Placental pericyte (primary cell): Measurements from ENCODE around the genes NARF and ZNF750.

- CAGE, long polyA plus RNA = no peak
These were observed 8.5 kb downstream of the CYBC1 start for GRCh38 chr17:82441894-82442694.

DNA sequence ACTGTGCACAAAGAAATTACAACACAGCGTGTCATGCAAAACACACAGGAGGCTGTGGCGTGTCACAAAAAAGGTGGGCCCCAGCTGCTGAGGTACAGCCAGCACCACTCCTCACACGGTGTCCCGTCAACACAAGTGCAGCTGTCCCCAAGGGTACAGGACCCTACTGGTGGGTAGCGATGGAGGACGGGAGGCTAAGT lies 2.6 kb downstream of the CYBC1 start:
- CAGE, long polyA plus RNA = no peak

- CAGE, long polyA plus RNA = no peak
These were observed at the start of gene NARF for GRCh38 chr17:82458590-82458908. Gene NARF, plus strand, starts transcription at chr17:82458741.

DNA sequence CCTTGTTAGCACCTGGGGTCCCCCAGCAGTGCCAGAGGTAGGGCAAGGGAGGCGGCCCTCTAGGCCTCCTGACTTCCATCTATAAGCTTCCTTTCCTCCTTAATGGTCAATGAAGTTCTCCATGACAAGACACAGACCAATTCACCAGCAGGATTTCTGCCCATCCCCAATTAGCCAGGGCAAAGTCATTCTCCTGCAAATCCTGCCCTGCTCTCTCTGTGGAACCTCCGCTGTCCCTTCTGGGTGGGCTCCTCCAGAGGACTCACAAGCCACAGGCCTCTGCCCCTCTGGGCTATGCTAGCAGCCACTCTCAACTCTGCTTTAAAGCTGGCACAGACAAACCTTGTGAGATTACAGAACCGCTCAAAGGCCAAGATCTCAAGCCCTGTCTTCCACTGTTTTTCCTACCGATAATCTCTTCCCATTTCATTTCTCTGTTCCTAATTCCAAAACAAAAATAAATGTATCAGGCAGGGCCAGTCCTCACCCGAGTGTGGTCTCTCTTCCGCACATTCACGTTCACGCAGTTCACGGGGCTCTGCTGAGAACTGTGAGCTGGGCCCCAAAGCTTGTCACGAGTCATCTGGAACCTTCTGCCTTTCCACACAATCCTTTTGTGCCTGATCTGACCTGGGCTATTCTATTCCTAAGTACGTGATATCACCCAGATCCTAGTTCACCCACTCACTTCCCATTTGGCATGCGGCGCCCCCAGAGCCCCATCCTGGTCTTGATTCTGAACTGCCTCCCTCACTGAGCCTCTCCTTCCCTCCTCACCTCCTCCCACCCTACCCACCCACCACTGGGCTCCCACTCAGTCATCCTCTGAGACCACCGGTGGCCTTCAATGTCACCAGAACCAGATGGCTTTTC lies 18.8 kb downstream of the WDR45B start:
- CAGE, long polyA plus RNA = no peak

GRCh38 chr17:82674639-82675912 lies 23.4 kb downstream of the RAB40B start:
- CAGE, long polyA plus RNA = no peak

- CAGE, long polyA plus RNA = no peak
These were observed 3.7 kb downstream of the TBCD start for GRCh38 chr17:82755448-82756044.

DNA sequence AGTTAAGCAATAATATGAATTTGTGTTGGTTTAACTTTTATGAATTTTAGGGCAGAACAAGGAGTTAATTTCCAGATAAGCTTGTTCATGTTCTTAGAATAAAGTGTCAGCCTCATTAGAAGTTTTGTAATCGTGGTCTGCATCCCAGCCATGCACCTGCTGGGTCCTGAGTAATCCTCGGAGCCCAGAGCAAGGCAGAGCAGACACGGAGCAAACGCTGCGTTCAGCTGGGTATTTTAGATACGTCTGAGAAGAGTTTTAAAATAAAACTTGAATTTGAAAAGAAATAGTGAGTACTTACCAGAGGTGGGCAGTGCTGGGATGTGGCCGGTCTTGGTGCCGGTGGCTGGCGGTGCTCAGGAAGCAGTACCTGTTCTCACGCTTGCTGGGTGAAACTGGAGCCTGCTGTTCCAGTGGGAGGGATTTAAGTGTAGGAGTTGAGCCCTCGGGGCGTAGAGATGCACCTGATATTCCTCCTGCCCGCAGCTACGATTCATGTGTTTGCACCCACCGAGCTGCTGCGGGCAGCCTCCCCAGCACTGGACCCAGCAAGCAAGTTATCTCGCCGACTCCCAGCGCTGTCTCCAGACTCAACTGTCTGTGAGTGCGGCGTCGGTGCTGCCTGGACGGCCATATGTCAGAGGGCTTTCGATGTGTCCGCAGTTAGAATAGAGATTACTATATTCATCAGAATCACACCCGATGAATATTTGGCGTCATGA lies at the start of gene ZNF750:
Gene ZNF750 (minus strand): TSS at position 397 of the 722 bp plus-strand sequence.
- CAGE, long polyA plus RNA = no peak

DNA sequence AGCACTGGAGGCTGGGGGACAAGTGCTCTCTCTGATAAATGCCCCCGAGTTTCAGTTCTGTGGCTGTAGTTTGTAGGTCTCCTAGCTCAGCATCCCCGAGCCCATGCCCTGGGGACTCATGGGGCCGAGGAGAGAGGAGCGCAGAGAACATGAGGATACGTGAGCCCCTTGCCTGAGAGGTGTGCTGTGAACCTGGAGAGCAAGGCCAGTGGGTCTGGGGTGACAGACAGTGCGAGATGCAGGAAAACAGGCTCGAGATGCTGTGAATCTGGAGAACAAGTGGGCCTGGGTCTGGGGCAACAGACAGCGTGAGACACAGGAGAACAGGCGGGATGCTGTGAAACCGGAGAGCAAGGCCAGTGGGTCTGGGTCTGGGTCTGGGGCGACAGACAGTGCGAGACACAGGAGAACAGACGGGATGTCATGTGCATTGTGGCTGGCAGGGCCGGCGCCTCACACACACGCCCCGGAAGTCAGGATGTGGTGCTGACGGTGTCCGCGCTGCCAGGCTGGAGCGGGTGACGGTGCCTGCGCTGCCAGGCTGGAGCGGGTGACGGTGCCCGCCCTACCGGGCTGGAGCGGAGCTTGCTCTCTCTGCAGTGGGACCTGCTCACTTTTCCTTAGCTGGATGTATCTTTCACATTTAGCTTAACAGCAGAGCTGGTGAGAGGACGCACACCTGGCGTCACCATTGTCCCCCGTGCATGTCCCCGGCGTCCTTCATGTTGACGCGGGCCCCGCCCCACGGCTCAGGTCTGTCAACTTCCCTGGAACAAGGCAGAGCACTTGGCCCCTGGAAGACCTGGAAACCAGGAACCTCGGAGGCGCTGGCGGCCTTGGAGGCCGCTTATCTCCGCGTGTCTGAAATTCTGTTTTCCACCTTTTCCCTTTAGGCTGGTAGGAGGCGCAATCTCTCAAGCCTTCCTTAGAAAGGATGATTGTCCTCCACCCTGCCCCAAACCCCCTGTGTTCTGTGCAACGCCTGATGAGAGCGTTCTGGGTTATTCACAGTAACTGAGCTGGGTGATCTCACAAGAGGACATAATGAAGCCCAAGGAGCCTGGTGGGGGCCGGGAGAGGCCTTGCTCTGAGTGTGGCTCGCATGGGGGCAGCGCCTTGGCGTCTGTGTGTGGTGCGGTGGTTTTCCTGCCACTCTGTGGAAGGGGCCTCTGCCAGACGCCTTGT lies 43.0 kb upstream of the ZNF750 start:
- CAGE, long polyA plus RNA = no peak

DNA sequence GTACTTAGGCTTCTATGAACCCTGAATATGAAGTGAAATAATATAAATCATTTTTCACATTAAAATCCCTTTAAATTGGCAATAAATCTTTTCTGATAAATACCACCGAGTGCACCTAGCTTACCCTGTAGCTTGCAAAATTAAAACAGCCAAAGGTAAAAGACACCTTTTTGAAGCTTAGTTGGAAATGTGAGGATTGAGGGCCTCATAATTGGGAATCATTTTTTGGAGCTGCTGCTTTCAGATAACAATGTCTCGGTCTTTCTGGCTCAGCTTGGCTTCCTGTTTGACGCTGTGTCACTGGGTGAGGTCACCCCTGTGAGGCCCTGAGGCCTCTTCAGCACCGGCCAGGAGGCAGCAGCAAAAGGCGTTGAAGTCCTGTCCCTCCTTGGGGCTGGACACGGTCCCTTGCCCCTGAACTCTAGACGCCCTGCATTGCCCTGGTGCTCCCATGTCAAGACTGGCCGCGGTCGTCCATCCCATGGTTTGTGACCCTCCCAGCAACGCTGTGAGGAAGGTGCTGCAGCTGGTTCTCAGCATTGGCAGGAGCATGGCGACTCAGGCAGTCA lies 46.0 kb upstream of the ZNF750 start:
- CAGE, long polyA plus RNA = no peak

DNA sequence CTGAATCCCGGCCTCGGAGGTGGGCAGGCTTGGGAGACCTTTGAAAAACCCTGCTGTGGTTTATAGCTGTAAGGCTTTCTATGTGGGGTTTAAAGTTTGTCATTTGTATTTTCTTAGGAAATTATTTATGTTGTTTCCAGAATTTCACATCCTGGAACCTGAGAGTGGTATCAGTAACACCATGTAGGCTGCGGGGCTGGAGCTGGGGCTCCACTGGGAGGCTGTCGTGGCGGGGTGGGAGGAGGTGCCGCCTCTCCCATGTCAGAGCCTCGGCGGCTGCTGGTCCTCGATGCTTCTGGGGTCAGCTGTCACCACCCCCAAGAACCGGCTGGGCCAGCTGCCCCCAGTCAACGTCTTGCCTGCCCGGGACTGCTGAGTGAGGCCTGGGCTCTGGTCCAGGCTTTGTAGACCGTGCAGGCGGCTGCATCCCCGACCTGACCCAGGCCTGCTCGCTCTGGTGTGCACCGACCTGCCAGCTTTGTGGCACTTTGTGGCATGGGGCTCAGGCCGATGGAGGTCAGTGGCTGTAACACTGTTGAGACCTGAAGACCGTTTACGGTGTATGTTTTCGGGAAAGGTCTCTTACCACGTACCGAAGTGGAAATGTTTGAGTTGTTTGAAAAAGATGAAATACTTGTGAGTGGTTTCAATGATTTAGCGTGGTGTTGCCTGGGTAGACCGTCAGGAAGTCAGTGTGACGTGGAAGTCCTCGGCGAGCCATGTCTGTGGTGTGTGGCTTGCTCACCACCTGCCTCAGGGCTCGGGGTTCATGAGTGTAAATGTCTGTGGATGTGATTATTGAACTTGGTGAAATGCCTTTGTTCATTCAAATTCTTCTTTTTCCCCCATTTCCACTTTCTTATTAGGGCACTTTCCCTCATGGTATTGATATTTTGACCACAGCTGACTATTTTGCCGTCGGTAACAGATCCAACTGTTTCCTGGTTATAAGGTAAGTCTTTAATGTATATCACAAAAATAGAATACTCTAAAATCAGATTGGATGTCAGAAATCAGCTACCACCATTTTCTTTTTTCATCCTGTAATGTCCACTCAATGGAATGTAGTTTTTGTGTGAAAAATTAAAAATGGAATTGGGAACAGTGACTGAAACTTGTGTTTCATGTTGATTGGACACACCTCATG lies 53.2 kb upstream of the ZNF750 start:
- CAGE, long polyA plus RNA = no peak

GRCh38 chr17:82919448-82920062 lies 79.7 kb upstream of the ZNF750 start:
- CAGE, long polyA plus RNA = no peak

DNA sequence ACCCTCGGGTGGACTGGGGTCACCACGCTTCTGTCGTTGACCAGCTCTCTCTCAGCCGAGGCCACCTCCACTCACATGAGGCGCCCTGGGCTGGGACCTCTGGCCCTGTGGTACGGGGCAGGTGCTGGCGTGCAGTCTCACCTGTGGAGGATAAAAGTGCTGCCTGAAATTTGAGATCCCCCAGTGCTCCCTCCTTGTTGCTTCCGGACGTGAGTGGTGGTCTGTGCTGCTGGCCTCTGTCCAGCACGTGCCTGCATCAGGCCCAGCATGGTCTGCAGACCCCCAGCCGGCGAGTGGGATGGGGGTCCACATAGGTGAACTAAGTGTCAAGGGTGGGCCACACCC lies 11.2 kb downstream of the METRNL start:
- CAGE, long polyA plus RNA = no peak

GRCh38 chr17:83115838-83116080 lies 36.4 kb downstream of the METRNL start:
- CAGE, long polyA plus RNA = no peak

GRCh38 chr17:83182729-83183235 lies 103.4 kb downstream of the METRNL start:
- CAGE, long polyA plus RNA = no peak

- CAGE, long polyA plus RNA = no peak
These were observed 104.8 kb downstream of the METRNL start for GRCh38 chr17:83184153-83184598.

DNA sequence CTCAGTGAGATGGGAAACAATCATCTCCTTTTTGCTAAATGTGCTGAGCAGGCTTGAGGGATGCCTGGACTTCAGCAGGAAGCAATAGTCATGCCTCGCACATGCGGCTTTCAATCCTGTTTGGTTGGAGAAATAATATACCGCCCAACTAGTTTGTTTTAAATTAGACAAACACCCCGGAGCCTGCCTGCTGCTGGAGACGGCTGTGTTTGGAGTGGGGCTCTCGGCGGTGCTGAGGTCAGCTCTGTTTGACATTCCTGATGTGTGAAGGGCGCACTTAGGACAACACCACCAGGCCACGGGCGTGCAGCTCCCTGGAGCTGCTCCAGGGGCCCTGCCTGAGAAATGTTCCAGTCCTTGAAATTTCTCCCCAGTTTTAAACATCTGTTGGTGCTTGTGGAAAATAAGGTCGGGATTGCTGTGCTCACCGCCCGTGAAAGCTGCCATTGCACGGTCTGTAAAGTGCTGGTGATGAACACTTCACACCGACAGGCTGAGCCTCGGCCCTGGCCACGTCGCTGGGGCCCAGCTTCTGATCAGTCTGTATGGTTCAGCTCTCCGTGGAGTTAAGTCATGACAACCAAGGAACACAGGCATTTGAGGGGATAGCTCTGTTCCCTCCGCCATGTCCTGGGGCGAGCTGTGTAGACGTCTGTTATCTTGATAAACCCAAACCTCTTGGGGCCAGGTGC lies 110.4 kb downstream of the METRNL start:
- CAGE, long polyA plus RNA = no peak

DNA sequence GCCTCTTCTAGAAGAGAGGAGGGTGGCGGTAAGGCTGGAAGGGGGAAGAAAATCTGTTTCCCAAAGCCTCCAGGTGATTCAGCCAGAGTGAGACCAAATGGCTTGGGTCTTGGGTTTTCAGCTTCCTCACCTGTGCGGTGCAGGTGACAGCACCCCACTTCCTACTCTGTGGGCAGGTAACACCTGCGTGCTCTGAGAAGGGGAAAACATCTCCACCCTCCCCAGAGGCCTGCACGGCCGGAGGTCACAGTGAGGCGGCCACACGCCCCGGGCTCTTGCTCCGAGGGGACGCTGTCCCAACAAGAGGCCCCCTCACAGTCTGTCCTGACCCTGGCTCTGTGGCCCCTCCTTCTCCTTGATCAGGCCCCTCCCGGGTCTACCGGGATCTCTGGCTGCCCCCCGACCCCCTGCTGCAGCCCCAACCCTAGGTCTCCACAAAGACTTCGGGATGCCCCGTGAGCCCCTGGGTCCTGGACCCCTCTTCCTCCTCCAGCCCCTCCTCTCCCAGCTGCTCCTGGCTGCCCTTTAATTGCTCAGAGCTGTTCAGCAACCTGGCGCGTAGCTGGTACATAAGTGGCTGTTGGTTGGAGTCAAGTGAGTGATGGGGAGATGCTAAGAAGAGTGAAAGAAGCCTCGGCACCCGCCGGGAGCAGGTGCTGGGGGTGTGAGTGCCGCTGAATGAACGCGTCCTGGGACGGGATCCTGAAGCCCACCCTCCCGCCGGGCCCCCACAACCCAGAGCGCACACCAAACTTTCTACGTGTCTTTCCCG lies 119.5 kb downstream of the METRNL start:
- CAGE, long polyA plus RNA = no peak